ENCODE results near the genes LRRC75B and SEZ6L.

DNA sequence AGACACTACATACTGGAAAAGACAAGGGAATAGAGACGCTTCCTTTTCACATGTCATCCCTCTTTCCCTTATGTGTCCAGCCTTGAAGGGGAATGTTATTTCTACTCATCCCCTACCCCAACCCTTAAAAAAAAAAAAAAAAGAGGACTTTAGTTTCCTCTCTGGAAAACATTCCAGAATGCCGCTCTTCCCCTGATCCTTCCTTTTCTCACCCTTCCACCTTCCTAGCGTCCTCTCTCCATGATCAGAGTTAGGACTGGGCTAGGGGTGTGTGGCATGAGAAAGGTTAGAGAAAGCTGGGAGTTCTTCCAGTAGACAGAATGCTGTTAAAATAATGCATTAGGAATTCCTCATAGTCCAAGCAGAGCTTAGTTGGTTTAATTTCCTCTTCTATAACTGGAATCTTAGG lies 37.4 kb upstream of the ADORA2A start:
- PRO-cap, 2 experiments, result no peak in any of the 2 experiments

DNA sequence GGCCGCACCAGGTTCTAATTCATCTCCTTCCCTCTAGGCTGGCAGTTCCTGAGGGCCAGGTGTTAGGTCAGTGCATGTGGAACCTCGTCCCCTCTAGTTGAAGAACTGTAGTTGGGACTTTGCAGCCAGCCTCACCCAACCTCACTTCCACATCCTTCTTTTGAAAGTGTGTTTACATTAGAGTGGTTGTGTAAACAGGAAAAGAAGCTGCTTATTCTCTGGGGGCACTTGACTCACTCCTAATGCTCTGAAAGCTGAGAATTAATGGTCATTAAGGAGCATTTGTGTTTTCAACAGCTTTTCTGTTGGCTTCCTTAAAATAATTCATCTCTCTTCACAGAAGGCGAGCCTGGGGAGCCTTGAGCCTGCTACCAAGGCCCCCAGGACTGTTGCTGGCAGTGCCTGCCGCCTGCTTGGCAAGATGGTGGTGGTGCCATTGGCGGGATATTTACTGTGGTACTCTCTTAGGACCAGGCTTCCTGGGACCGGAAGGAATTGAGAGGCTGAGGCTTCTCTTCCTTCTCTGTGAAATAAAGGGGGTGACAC lies 11.9 kb downstream of the UPB1 start:
- PRO-cap, 2 experiments, result no peak in any of the 2 experiments

GRCh38 chr22:24511211-24511613 lies 16.1 kb downstream of the UPB1 start:
- PRO-cap, 2 experiments, result no peak in any of the 2 experiments

DNA sequence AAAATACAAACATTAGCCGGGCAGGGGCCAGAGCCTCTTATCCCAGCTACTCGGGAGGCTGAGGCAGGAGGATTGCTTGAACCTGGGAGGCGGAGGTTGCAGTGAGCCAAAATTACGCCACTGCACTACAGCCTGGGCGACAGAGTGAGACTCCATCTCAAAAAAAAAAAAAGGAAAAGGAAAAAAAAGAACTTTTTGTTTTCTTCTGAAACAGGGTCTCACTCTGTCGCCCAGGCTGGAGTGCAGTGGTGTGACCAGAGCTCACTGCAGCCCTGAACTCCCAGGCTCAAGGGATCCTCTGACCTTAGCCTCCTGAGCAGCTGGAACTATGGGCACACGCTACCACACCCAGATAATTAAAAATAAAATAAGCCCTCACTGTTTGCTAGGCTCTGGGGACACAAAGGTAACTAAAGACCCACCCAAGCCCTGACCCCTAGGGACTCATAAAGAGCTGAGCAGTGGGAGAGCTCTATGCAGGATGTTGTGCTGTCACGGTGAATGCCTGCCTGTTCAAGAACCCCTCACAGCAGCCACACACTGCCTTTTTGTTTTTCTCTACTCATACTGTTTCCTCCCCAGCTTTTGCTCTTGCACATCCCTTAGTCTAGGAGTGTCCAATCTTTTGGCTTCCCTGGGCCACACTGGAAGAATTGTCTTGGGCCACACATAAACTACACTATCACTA lies 2.2 kb downstream of the GUCD1 start:
- PRO-cap, 2 experiments, result no peak in any of the 2 experiments

DNA sequence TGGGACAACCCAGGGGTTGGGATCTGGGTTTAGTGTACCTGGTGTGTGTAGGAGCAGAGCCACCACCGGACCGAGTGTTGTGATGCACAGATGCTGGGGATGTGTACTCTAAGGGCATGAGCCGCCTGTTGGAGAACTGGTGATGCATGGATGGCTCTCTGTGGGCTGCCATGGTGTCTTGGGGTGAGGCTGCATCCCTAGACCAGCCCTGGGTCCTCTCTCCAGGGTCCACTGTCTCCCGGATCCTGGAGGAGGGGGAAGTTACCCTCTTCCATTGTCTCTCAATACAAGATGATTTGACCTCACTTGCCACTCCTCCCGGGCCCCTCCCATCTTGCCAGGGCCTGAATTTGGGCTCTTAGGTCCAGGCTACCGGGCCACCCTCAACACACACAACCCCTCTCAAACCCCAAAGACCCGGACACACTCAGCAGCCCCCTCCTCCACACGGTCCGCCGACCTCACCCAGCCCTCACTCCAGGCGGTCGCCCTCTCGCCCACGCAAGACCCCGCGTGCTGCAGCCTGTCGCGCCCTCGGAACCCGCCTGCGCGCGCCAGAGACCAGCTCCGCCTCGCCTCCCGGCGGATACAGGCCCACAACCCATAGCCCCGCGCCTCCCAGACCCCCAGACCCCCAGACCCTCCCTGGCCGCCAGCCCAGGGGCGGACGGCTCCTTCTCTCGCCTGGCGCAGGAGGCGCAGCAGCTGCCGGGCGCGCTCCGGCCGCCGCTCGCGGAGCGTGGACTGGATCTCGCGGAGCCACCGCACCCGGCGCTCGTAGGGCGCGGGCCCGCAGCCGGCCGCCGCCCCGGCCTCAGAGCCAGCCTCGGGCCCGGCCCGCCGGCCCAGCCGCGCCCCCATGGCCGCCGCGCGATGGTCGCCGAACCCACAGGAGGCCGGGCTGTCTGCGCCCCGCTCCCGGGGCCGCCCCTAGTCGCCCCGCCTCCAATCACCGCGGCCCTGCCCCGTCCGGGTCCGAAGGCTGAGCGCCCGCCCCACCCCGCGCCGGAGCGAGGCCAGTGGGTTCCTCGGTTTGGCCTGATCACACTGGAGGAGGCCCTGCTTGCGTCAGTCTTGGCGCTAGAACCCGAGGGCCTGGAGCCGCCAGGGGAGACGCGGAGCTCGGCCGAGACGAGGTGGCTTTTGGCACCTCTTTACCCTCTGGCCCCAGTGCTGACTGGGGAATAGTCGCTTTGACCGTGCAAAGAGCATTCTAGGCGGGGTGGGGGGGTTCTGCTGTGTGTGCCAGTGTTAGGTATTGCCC lies at the start of gene LRRC75B:
Gene LRRC75B (minus strand): TSS at position 895 of the 1,264 bp plus-strand sequence.
- PRO-cap, 2 experiments, result no peak in any of the 2 experiments

DNA sequence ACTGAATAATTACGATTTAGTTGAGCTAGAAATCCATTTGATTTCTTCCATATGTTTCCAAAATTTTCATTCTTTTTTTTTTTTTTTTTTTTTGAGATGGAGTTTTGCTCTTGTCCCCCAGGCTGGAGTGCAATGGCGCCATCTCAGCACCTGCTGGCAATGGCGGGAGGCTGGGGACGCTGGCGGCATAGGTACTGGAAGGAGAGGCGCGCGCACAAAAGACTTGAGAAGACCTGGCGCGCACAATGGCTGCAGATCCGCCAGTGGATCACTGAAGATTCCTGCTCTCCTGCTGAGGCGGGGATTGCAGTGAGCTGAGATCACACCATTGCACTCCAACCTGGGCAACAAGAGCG lies 57.6 kb downstream of the GGT1 start:
- PRO-cap, 2 experiments, result no peak in any of the 2 experiments

GRCh38 chr22:24686670-24686983 lies 83.6 kb downstream of the GGT1 start:
- PRO-cap, 2 experiments, result no peak in any of the 2 experiments

- PRO-cap, 2 experiments, result no peak in any of the 2 experiments
Observed at GRCh38 chr22:24827125-24827792, 21.2 kb downstream of the SGSM1 start.

DNA sequence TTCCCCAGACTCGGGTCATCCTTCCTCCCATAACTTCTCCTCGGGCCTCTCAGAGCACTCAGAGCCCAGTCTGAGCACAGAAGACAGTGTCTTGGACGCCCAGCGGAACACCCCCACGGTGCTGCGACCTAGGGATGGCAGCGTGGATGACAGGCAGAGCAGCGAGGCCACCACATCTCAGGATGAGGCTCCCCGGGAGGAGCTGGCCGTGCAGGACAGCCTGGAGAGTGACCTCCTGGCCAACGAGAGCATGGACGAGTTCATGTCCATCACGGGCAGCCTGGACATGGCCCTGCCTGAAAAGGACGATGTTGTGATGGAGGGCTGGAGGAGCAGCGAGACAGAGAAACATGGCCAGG lies 48.4 kb downstream of the LHFPL7 start:
- PRO-cap, 2 experiments, result no peak in any of the 2 experiments

GRCh38 chr22:25112492-25112811 lies 87.2 kb upstream of the CRYBB3 start:
- PRO-cap, 2 experiments, result no peak in any of the 2 experiments

DNA sequence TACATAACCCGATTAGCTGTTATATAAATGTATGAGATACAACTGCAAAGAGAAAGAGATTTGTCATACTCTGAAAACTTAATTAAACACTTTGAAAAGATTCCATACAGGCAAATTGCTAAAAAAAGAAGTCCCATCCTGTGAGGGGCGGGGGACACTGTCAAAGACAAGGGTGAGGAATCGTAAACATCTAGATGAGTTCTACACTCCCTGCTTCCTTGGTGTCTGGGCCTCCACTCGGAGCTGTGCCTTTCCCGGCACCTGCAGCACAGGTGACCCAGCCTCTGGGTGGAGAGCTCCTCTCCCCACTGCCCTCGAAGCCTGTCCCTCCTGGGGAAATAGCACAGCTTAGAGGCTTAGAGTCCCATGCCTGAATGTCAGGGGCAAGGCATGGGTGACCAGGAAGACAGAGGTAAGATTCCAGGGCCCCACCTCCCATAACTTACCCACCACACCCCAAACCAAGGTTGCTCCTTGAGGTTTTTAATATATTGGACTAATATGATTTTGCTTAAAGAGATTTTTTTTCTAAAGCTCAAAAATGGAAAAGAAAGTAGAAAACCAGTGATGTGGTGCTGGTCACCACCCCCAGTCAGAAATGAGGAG lies 69.1 kb upstream of the CRYBB3 start:
- PRO-cap, 2 experiments, result no peak in any of the 2 experiments

DNA sequence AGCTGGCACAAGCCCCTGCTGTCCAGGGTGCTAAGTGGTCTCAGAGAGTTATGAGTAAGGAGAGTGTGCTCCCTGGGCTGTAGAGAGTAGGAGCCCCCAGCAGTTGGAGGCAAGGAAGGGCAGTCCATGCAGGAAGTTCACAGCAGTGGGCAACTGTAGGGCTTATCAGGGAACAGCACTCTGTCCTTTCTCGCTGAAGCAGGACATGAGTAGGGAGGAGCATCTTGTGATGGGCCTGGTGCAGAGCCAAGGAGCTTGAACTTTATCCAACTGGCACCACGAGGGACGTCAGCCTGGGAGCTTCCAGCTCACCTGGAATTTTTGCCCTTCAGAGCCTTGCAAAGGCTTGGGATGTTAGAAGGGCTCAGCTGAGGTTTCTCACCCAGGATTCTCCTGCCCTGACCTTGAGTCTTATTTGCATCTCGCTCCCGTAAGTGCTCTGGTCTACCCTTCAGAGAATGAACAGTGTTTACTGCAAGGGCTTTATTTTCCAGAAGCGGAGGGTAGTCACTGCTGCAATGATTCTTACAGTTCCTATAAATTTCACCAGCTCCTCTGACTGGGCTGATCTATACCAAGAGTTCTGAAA lies 51.2 kb upstream of the CRYBB3 start:
- PRO-cap, 2 experiments, result no peak in any of the 2 experiments

DNA sequence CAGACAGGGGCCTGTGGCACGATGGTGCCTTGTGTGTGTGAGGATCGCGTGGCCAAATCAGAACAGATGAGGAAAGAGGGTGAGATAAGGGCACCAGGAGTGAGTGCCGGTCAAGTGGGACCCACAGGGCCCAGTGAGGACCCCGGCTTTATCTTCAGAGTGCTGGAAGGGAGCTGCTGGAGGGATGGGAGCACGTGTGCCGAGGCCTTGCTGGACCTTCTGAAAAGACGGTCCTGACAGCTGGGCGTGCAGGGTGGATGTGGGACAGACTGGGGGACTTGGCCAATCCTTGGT lies 38.3 kb upstream of the CRYBB3 start:
- PRO-cap, 2 experiments, result no peak in any of the 2 experiments

GRCh38 chr22:25166979-25167536 lies 32.6 kb upstream of the CRYBB3 start:
- PRO-cap, 2 experiments, result no peak in any of the 2 experiments

- PRO-cap, 2 experiments, result no peak in any of the 2 experiments
Observed at GRCh38 chr22:25282228-25282966, 63.0 kb downstream of the CRYBB2 start.

- PRO-cap, 2 experiments, result no peak in any of the 2 experiments
Observed at GRCh38 chr22:25349880-25350426, 130.5 kb downstream of the CRYBB2 start.

GRCh38 chr22:25404345-25405082 lies 160.0 kb upstream of the GRK3 start:
- PRO-cap, 2 experiments, result no peak in any of the 2 experiments

DNA sequence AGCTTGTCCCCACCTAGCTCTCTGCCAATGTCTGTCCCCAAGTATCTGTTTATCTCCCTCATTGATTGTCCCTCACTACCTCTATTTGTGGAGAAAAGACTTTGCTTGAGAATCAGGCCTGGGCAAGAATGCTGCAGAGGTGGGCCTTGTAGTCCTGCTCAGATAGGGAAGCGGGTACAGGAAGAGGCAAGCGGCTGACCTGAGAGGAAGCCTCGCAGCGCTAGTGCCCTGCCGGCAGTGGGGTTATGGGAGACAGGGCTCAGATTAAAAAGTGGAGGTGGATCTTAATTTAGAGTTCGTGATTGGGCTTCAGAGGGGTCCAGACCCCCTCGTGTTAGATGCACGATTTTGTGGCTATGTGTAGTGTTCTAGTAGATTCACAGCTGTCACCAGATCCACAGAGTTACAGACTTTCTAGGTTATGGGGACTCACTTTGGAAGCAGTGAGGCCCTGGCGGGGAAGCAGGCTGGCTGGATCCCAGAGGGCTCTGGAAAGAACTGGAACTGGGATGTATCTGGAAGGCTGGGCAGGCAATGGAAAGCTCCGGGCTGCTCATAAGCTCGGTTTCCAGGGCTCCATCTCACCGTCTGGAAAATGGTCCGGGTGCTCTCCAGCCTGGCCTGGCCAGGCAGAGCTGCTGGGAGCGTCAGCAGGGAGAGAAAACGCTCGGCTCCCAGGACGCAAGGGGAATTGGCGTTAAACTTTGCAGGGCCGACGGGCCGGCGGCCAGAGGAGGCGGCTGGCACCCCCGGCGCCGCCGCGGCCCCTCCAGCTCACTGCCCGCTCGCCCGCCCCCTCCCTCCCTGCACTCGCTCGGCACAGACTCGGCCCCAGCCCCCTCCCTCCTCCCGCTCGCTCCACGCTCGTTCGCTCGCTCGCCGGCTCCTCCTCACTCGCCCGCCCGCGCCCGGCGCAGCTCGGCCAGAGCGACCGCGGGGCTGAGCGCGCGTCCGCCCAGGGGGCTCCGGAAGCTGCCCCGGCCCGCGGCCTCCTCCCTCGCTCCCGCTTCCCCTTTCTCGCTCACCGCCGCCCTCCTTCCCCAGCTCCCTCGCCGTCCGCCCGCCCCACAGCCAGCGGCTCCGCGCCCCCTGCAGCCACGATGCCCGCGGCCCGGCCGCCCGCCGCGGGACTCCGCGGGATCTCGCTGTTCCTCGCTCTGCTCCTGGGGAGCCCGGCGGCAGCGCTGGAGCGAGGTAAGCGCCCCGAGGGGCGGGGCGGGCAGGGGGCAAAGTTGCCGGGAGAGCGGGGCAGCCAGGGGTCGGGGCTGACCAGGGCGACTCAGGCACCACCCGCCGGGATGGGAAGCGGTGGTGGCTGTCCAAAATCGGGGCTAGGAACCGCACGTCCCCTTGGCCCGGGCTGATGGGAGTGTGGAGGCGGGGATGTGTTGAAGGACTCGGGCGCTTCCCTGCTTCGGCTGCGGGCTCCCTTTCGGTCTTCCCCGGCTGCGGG lies at the start of gene SEZ6L:
Gene SEZ6L (plus strand): TSS at position 893 of the 1,453 bp plus-strand sequence.
- PRO-cap, 2 experiments, result no peak in any of the 2 experiments

DNA sequence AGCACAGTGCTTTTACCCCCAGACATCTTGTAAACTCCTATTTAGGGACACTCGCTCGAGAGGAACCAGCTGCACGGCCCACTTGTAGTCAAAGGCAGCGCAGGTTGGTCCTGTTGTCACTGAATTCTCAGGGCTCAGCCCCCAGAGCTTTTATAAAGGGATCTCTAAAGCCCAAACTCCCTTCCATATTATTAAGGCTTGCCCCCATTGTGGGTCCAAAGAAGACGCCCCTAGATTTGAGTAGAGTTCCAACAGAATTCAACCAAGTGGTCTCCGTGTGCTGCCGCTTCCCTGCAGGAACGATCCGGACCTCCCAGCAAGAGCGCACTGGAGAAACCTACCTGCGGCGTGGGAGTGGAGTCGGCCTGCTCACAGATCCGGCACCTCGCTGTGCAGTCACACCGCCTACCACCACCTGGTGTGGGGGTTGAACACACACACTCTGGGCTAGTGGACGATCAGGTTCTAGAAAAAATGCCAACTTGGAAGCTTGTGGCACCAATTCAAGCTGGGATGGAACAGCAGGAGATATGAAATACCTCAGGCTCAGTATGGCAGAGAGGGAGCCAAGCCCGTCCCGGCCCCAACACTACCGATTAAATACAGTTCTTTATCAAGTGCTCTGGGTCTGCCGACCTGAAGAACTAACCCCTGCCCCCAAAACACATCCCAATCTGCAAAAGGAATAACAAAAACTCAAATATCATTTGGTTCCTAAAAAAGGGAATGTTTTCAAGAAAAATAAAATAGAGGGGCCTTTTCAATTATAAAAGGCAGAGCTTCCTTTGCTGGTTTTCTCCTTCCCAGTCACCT lies 23.6 kb downstream of the ASPHD2 start:
- PRO-cap, 2 experiments, result no peak in any of the 2 experiments

GRCh38 chr22:26503089-26504290 lies 8.8 kb downstream of the TFIP11 start:
- PRO-cap, 2 experiments, result peak in 1 of 2 experiments; most common plus-strand start chr22:26503457 (in 1); most common minus-strand start chr22:26503202 (in 1)

Measured in cytotoxic T cell (primary cell).